Metanephros (tissue), 2 donors: ENCODE results near the genes KIF16B, BANF2 and OVOL2.

GRCh38 chr20:16530133-16530506 lies 43.1 kb downstream of the KIF16B start:
- RAMPAGE, long total RNA = no peak

DNA sequence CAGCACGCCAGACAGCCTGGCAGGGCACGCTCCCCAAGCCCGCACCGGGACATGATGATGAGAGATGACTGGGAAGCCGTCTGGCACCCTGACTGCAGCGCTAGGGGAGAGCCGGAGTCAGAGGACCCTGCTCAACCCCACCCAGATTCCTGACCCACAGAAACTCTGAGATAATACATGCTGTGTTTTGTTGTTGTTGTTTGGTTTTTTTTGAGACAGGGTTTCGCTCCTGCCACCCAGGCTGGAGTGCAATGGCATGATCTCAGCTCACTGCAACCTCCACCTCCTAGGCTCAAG lies 42.8 kb downstream of the KIF16B start:
- RAMPAGE, long total RNA = no peak

DNA sequence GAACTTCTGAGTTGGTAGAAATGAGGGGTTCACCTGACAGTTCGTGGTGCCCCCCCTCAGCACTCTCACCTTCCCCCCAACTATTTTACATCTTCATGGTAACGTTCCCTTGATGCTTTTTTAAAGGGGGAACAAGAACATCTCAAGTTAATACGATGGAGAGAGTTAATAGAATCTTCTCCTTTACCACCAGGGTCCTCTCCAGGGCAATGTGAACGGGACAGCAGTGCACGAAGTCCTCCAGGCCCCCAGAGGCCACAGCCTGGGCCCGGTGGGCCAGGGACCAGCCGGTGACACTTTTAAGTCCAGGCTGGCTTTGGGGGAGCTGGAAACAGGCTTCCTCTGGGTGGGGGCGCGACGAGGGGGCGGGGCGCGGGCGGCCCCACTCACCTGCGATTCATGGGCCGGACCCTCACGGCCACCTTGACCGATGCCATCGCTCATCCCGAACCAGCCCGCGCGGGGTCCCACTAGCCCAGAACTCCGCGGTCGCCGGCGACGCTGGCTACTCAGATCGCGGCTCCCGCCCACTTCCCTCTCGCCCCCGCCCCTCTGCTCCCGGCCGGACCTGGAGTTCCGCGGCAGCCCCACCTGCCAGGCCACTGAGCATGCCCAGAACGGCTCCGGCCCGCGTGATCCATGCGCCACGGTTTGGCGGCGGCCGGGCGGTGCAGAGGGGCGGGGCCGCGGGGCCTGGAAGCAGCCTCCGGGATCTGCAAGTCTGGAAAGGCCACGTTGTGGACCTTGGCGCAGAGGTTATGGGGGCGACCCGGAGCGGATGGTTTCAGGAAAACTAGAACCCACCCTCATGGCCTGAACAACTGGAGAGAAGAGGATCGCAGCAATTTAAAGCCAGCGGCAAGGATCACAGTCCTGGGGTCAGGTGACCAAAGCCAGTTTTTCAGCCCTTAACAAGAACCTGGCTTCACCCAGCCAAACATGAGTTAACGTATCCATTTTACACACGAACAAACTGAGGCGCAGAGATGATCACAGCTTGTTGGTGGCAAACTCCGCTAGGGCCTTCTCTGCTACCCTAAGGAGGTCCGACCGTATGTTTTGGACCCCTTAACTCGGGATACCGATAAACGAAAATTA lies at the start of gene KIF16B:
Gene KIF16B (minus strand): TSS at position 610 of the 1,098 bp plus-strand sequence.
- RAMPAGE, long total RNA = no peak

GRCh38 chr20:16730114-16731094 lies 578 bp downstream of the SNRPB2 start:
- RAMPAGE, long total RNA = no peak

- RAMPAGE, long total RNA = no peak
These were observed 150.1 kb downstream of the OTOR start for GRCh38 chr20:16898239-16898608.

GRCh38 chr20:17202525-17203218 lies 24.2 kb upstream of the PCSK2 start:
- RAMPAGE, long total RNA = no peak

- RAMPAGE, long total RNA = no peak
These were observed 137.4 kb downstream of the BFSP1 start for GRCh38 chr20:17393852-17394060.

DNA sequence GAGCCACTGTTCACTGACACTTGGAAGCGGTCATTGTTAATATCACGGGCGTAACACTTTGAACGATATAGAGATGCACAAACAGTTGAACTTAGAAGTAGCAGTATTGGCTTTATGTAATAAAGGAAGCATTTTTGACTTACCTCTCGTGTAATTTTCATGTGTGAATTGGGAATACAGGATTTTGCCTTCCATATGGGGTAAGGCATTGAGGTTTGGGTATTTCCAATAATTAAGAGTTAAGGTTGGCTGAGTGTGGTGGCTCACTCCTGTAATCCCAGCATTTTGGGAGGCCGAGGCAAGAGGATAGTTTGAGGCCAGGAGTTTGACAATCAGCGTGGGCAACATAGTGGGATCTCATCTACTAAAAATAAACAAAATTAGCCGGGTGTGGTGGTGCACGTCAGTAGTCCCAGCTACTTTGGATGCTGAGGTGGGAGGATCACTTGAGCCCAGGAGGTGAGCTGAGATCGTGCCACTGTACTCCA lies 38.3 kb downstream of the DSTN start:
- RAMPAGE, long total RNA = no peak

- RAMPAGE, long total RNA = no peak
These were observed 40.8 kb downstream of the DSTN start for GRCh38 chr20:17610277-17611391.

DNA sequence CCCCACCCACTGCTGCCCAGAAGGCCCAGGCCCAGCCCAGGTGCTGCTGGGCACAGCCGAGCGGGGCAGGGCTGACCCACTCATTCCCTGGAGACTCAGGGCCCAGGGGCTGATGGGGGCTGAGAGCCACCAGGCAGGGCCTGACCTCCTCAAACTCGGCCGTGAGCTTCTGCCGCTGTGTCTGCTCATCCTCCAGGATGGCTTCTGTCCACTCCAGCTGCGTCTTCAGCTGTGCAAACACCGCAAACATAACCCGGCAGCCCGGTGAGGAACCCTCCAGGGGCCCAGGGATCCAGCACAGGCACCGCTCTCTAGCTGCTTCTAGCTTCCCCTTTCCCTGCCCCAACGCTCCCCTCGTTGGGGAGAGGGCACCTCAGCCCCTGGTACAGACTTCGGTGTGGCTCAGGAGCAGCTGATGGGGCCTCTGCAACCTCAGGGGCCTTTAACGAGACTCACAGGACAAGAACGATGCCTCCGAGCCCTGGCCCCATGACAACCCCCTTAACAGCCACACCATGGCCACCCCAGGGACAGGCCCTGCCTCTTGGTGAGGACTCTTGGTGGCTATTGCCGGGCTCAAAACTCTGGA lies 46.0 kb downstream of the DSTN start:
- RAMPAGE, long total RNA = no peak

DNA sequence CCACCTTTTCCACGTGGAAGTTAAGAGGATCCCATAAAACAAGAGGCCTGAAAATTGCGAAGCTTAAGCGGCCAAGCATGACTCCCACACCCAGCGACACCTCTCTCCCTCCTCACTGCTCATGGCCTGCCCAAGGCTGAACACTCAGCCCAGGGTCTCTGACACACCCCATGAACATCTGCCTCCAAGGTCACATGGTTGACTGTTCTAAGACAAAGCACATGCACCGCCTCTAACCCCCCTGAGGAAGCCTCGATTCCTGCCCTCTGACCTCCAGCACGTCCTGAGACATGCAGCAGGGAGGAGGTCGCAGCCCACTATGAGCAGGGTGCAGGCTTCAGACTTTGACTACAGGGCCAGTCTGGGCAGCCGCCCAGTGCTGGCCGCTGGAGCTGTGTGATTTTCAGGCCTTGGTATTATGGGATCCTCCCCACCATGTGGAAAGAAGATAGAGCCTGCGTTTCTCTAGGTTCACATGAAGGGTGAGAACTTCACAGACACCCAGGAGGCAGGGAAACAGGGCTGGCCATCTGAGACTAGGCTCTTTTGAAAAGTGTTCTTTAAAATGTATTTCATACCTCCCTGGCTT lies 46.2 kb downstream of the RRBP1 start:
- RAMPAGE, long total RNA = no peak

GRCh38 chr20:17680877-17681397 lies 1.1 kb downstream of the RRBP1 start:
- RAMPAGE, long total RNA = no peak

DNA sequence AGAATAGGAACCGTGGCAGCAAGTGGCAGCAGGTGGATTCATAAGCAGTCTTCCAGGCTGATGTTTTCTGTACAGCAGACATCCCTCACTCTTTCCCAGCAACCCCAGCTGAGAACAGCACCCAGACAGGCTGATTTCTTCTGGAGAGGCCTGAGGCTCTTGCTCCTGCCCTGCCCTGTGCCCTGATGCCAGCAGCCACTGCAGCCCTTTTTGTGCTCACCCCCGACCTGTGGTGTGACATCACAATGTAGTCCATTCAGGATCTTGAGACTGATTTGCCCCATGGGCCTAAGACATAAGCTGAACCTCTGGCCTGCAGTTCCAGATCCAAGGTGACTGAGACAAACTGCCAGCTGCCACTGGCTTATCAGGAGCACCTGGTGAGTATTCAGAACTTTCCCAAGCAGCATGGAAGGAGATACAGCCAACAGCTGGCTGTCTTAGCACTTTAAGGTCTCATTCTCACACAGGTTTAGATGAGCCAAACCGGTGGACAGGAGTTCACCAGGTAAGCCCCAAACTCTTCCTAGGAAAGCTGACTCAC lies at the start of gene BANF2:
Gene BANF2 (plus strand): TSS at position 291 of the 544 bp plus-strand sequence.
- RAMPAGE, long total RNA = no peak

DNA sequence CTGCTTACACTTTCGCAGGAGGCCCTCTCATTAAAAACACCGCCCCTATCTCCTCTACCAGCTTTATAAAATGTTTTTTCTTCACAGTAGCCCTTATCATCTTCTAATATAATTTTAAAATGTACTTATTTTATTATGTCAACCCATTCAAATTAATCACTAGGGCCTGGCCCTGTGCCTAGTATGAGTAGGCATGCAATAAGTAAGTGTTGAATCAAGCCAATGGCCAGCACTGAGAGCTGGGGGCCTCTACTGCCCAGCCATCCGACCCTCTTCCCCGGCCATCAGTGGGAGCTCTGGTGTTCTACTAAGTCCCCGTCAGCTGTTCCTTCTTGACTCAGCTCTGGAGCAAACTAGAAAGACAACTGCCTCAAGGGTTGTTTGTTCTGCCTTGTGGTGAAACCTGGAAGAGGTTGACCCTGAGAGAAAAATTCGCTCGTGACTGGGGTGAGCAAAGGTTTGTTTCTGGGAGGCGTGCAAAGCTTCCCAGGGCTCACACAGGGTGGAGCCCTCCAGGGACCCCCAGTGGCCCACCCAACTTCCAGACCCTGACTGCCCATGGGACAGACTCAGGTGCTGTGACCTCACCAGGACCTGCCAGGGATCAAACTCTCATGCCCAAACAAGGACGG lies 50.2 kb downstream of the BANF2 start:
- RAMPAGE, long total RNA = no peak

DNA sequence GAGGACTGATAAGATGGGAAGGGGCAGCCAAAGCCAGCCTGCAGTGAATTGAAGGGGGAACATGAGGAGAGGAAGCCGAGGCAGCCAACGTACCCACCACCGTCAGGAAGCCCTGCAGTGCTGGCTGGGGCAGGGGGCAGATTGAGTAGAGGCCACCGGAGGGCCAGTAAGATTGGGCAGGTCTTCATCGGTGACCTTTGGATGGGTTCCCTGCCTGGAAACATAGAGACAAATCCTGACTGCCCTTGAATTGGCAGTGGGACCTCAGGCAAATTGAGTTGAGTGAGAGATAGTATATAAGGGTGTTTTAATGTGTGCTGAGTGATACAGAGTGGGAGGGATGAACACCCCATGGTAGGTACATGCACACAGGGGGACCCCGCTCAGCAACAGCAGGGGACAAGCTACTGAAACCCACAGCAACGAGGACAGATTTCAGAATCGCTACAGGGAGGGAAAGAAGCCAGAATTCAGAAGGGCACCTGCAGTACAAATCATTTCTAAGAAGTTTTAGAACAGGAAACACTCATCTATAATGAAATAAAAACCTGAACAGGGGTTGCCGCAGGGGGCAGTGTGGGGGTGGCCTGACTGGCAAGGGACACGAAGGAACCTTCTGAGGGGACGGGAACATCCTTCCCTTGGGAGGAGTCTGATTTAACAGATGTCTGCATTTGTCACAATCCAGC lies 90.0 kb downstream of the SNX5 start:
- RAMPAGE, long total RNA = no peak

- RAMPAGE, long total RNA = no peak
These were observed at the start of gene OVOL2 for GRCh38 chr20:18057403-18058321. Gene OVOL2, minus strand, starts transcription at chr20:18057916.

- RAMPAGE, long total RNA = no peak
These were observed 53.7 kb downstream of the DZANK1 start for GRCh38 chr20:18413026-18413577.

GRCh38 chr20:18495875-18496519 lies 1.0 kb downstream of the RBBP9 start:
- RAMPAGE, long total RNA = no peak

DNA sequence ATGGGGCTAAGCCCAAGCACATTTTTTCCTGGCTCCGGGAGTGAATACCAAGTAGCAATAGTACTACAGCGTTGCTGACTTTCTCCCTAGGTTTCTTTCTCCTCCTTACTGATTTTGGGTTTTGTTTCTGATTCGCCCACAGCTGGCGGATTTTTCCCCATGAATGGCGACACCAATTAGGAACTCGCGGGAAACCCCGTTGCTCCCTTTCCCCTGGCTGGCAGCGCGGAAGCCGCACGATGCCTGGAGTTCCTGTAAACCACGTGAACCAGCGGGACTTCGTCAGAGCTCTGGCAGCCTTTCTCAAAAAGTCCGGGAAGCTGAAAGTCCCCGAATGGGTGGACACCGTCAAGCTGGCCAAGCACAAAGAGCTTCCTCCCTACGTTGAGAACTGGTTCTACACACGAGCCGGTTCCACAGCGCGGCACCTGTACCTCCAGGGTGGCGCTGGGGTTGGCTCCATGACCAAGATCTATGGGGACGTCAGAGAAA lies 3.3 kb upstream of the SEC23B start:
- RAMPAGE, long total RNA = no peak

GRCh38 chr20:19330859-19331545 lies 118.6 kb downstream of the SLC24A3 start:
- RAMPAGE, long total RNA = no peak